ENCODE results near the genes ZBTB5 and FRMPD1.

DNA sequence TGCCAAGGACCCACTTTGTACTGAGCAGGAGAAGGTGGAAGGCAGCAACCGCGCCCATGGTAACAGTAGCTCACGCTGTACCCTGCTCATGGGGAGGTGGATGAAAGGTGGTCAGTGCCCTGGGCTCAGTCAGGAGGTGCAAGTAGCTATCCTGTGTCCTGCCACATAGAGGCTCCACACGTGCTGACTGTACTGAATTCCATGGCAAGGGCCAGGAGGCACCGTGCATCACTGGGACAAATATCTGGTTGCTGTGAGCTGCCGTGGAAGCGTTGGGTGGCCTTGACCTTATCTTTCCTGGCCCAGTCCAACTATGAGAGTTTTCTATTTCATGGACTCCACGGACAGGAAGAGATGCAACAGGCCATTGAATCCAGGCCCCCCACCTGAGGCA lies 1.6 kb downstream of the GRHPR start:
- PRO-cap = no peak

DNA sequence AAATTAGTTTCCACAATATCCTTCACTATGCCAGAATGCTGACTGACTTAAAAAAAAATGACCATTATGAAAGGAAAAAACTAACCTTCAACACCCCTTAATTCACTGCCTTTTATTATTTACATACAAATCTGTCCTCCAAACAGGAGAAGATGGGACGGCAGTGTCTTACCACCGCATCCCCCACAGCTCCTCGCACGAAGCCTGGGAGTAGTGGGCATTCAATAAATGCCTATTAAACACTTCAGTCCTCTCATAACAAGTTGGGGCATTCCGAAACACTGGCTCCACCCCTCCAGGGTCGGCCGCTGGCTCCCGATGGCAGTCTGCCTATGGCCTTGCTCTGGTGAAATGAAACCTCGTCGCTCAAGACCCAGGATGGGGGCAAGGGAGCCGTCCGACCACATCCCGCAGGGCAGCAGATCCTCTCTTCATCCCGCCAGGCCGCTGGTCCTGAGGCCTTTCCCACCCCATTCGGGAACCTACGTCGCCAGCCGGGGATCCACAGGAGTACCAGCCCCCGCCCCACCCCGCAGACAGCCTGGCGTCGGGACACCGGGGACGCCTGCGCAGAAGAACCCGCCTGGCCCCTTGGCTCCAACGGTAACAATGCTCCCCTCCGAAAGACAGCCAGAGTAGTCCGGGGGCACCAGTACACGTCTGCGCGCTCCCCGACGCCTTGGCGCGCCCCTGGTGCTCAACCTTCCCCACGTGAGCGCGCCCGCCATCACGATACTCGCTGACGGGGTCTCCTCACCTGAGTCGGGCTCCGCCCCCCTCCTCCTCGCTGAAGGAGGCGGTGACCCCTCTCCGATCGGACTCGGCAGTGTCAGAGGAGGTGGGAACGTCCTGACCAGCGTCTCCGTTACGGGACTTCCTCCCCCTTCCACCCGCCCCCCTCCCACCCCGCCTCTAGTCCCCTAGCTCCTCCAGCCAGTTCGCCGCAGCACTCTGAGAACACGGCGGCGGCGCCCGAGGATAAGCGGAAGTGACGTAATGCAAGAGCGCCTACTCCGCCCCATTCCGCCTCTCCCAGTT lies at the start of gene ZBTB5:
TSS of gene ZBTB5 (minus strand) at position 993 of the 1,038 bp plus-strand sequence.
- PRO-cap = bidirectional peak, plus-strand start at position 572 of the sequence, minus-strand start at position 438 of the sequence; unidirectional peak, minus-strand start at position 706 of the sequence; bidirectional peak, plus-strand start outside the sequence, minus-strand start at position 953 of the sequence

- PRO-cap = bidirectional peak, plus-strand start at chr9:37465537, minus-strand start at chr9:37465410
Measured at GRCh38 chr9:37465496-37465723, 160 bp upstream of the ZBTB5 start.

- PRO-cap = no peak
Measured at GRCh38 chr9:37486392-37487621, 1.1 kb downstream of the POLR1E start.

- PRO-cap = no peak
Measured at GRCh38 chr9:37587464-37587954, 4.9 kb downstream of the TOMM5 start.

DNA sequence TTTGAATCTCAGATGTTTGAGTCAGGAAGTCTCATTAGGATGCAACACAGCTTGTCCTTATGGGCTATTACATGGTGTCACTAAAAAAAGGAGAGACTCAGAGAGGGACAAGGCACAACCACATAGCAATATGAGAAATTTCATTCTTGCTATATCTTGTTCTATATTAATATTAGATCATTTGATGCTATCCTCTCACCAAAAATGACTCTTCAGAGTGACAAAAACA lies 3.9 kb upstream of the FRMPD1 start:
- PRO-cap = no peak

- PRO-cap = no peak
Measured at GRCh38 chr9:37650547-37651666, at the start of gene FRMPD1. FRMPD1 (plus strand) TSS chr9:37650954.

GRCh38 chr9:37952706-37953319 lies 48.9 kb upstream of the SLC25A51 start:
- PRO-cap = unidirectional peak, plus-strand start at chr9:37953067

DNA sequence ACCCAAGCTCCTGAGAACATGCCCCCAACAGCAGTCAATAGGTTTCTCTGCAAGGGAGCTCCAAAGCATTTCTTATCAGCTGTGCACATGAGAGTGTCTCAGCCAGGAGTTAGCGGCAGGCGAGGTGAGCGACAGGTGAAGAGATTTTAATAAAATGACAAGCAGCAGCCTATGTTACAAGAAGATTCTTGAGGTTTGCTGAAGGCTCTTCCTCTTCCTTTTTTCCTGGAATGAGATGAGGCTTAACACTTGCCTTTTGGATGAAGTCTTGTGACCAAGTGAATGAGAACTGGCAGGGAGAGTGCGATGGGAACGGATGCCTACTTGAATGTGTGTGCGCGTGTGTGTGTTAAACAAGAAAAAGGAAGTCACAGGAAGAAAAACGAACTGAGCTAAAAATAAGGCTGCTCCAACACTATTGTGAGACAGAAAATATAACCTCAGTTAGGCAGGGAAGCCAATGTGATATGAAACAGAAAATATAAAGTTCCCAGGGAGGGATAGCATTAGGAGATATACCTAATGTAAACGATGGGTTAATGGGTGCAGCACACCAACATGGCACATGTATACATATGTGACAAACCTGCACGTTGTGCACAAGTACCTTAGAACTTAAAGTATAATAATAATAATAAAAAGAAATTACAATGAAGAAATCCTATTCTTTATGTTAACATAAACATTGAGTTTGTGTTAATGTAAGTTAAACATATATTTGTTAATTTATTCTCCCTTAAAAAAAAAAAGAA lies 75.9 kb downstream of the SHB start:
- PRO-cap = unidirectional peak, minus-strand start at position 227 of the sequence

GRCh38 chr9:37993747-37994371 lies 75.2 kb downstream of the SHB start:
- PRO-cap = no peak

DNA sequence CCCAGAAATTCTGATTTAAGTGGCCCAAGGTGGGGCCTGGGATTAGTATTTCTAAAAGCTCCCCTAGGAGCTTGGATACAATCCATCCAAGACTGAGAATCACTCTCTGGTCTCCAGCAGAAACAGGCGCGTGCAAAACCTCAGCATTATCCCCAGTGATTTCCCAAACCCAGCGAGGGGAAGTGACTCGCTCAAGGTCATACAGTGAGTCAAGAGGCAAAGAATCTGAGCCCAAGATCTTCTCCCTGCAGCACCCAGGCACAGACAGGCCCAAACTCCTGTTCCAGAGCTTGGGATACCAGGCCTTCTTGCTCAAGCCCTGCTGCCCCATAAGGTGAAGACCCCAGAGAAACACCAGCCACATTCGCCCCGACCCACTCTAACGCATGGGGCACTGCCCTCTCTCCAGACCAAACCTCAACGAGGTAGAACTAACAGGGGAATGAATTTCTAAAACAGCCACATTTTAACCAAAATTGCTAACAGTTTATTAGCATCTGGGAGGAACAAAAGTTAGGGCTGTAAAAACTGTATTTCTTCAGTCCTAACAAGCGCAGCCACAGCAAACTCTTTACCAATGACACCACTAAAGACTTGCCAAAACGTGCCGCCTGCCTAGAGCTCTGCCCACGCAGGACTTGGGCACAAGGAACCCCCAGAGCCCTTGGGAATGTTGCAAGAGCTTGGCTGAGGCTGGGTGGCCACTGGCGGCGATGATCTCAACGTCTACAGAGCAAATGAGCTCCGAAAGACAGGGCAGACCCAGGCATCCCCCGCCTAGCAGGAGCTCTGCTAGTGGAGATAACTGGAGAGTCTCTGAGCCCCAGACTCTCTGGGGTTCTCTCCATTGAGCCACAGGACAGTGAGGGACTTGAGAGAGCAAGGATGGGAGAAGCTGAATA lies 32.9 kb downstream of the SHB start:
- PRO-cap = no peak

GRCh38 chr9:38621649-38621838 lies 1.1 kb upstream of the ANKRD18A start:
- PRO-cap = no peak

DNA sequence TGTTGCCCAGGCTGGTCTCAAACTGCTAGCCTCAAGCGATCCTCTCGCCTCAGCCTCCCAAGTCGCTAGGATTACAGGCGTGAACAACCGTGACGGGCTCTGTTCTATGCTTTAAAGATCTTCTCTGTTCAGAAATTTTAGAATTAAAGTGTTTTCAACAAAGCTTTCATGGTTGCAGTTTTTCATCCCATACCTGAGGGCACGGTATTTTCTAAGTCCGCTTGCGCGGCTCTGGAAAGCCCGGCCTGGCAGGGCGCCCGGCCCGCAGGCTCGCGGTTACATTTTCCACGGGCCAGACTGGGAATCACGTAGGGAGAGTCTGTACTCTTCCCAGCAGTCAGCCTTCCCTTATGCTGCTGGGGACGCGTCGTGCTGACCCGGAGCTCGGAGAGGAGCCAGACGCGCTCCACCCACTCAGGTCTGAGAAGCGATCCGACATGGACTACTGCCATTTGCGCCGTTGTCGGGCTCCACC lies 435.8 kb downstream of the SPATA31A1 start:
- PRO-cap = no peak

- PRO-cap = no peak
Measured at GRCh38 chr9:40597673-40598143, 530.8 kb downstream of the FOXD4L6 start.

DNA sequence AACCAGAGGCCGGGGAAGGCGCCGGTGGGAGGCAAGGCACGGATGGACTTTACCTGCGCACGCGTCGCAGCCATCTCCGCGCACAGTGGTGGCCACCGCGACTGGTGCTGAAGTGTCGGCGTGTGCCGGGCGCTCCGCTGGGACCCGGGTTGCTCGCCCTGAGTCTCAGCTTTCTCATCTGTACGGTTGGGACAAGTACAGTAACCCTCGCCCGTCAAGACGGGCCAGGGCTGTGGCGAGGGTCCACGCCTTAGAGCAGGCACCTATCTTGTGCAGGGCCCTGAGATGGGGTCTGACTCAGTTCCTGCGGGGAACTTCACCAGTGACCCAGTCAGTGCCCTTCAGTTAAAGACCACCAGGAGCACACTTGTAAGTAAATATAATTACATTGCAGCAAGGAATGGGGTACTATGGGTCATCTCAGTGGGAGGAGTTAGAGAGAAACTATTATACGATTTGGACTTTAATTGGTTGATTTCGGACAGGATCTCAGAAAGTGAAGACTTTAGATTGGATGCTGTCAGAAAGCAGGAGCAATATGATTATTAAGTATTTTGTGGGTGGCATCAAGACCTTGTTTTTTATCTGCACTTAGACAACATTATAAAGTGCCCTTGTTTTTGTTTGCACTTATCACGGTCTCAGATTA lies 1186.7 kb downstream of the SPATA31A7 start:
- PRO-cap = no peak

- PRO-cap = no peak
Measured at GRCh38 chr9:63326691-63327289, 1958.2 kb downstream of the FOXD4L5 start.

GRCh38 chr9:63338075-63339074 lies 1946.6 kb downstream of the FOXD4L5 start:
- PRO-cap = no peak

DNA sequence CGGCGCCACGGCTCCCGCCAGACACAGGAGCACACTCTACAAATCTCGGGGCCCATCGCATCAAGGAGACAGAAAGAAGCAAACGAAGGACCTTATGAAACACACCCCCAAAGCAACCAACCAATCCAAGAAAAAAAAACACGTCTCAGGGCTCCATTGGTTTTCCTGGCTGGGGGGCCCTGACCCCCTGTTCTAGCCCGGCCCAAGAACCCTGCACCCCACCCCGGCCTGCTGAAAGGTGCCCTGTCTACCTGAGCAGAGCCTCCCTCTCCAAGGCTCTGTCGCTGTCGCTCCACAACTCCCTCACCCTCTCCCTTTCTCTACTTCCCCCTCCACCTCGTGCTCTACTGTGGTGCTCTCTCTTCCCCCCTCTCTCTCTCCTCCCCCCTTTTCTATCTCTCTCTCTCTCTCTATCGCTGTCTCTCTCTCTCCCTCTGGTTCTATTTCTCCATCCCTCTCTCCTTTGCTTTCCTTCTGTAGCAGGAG lies 1471.1 kb downstream of the FOXD4L5 start:
- PRO-cap = no peak

GRCh38 chr9:64634092-64634403 lies 651.0 kb downstream of the FOXD4L5 start:
- PRO-cap = no peak

- PRO-cap = no peak
Measured at GRCh38 chr9:64870136-64870291, 415.0 kb downstream of the FOXD4L5 start.